Epithelial cell of proximal tubule (primary cell): ENCODE data around the genes IGLON5, SIGLEC10, SIGLEC8 and SIGLEC5.

DNA sequence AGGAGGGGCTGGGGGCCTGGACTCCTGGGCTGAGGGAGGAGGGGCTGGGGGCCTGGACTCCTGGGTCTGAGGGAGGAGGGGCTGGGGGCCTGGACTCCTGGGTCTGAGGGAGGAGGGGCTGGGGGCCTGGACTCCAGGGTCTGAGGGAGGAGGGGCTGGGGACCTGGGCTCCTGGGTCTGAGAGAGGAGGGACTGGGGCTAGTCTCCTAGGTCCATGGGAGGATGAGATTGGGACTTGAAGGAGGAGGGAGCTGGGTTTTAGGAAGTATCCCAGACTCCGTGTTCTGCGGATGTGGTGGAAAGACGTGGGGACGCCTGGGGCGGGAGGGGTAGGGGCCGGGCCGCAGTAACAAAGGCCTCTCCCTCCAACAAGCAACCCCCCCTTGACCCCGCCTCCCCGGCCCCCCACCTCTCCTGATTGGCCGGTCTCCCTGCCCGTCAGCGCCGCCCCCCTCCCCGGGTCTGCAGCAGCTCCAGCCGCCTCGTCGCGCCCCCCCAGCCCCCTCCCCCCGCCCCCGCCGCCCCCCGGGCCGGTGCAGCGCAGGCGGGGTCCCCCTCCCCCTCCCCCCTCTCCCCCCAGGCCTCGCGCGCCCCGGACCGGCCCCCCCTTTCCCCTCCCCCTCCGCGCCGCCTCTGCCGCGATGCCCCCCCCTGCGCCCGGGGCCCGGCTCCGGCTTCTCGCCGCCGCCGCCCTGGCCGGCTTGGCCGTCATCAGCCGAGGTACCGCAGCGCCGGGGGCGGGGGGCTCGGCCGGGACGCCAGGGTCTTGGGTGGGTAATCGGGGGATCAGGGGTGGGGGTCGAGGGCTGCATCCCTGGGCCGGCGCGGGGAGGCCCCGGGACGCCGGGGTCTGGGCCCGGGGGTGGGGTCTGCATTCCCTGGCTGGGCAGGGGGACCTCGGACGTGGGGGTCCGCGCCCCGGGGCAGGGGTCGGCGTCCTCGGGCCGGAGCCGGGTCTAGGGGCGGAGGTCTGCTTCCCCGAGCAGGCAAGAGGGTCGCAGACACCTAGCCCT, at the start of gene IGLON5:
Gene IGLON5, plus strand, starts transcription at position 438 of the 1,013 bp plus-strand sequence.
- RAMPAGE, long total RNA, result no peak
- RRBS, result 3% methylated on average over 25 of the region's 75 CpGs

DNA sequence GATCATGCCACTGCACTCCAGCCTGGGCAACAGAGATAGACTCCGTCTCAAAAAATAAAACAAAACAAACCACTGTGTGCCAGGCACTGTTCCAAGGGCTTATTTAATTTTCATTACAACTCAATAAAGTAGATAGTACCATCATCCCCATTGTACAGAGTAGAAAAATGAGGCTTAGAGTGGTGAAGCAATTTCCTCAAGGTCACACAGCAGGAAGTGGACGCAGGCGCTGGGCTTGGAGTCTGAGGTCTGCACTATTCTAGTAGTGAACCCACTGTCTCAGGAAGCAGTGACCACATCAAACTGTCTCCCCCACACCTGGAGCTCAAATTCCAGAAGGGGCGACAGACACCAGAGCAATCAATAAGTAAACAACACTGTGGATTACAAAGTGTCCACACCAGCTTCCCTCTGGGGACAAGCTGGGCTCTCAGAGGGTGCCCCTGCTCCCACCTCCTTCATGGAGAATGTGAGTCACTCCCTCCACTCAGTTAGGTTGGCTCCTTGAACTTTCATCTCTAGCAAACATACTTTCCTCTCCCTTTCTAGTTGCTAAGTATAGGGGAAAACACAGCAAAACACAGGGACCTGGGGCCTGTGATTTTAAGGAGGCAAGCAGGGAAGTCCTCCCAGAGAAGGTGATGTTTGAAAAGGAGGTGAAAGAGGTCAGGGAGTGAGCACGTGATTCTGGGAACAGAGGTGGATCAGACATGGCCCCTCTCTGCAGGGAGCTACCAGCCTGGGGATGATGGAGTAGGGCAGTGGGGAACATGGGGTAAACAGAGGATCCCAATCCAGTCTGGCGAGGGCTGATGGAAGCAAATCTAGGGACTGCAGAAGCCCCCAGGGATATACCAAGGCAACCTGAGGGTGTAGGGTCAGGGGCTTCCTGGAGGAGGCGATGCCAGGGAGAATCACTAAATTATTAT, 3.4 kb downstream of the ETFB start:
- RAMPAGE, long total RNA, result no peak
- RRBS, result no CpG with 5 or more reads among the region's 7 CpGs

GRCh38 chr19:51417029-51418171, at the start of gene SIGLEC10:
Gene SIGLEC10, minus strand, starts transcription at chr19:51417642.
- RAMPAGE, long total RNA, result no peak
- RRBS, result no CpG with 5 or more reads among the region's 25 CpGs

DNA sequence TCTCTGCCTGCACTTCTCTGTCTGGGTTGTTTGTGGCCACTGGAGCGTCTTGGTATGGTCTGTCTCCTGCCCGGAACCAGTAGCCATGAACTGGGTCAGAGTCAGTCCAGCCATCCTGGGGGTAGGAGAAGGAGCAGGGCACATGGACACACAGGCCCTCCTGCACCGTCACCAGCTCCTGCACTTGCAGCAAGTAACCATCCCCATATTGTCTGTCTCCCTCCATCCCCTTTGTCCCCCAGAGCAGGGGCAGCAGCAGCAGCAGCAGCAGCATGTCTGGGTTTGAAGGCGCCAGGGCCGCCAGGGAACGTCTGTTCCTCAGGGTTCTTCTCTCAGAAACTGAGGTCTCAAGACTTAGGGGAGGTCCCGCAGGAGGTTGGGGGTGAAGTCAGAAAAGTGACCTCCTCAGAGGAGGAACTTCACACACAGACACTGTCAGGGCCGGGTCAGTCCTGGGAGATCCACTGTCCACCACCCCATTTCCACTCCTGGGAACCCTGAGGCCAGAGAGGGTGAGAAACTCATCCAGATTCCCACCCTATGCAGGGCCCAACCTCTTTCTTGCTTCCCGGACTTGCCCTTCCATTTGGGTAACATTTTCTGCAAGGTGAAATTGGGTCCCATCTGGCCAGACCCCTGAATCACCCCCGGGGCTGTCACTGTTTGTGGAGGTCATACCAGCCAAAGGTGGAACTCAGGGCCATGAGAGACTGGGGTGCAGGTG, at the start of gene SIGLEC8:
Gene SIGLEC8, minus strand, starts transcription at position 341 of the 724 bp plus-strand sequence.
- RAMPAGE, long total RNA, result no peak
- RRBS, result no CpG with 5 or more reads among the region's 10 CpGs

DNA sequence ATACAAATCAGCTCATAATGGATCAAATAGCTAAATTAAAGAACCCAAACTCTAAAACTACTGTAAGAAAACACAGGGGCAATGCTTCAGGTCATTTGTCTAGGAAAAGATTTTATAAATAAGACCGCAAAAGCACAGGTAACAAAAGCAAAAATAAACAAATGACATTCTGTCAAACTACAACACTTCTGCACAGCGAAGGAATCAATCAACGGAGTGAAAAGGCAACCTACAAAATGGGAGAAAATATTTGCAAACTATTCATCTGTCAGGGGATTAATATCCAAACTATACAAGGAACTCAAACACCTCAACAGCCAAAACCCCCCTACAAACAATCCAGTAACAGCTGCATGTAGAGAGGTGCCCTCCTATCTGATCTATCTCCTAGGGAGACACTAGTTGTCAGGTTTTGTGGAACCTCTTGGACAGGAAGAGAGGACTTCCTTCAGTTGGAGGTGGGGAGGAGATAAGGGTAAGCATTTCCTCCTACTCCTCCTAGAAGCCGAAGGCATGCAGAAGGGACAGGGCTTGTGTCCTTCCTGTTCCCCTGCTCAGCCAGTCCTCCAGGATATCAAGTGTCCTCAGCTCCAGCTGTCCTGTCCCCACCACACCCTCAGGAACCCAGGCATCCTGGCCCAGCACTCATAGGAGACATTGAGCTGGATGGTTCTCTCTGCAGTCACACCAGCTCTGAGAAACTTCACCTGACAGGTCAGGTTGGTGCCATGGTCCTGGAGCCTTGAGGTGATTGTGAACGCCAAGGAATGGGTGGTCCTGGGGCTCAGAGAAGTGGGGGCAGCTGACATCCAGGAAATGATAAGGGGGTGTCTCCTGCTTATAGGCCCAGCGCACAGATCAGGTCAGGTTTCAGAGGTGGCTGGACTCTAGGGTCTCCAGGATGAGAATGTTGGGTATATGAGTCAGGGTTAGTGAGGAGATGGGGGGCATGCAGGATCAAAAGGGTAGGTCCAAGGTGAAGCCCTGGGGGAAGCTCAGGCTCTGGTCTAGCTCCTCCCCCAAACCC, 9.8 kb upstream of the SIGLEC8 start:
- RAMPAGE, long total RNA, result no peak
- RRBS, result no CpG with 5 or more reads among the region's 6 CpGs

- RAMPAGE, long total RNA, result no peak
- RRBS, result no CpG with 5 or more reads among the region's 11 CpGs
These were observed at the start of gene SIGLEC5 for GRCh38 chr19:51630385-51630816. Gene SIGLEC5, minus strand, starts transcription at chr19:51630401.

DNA sequence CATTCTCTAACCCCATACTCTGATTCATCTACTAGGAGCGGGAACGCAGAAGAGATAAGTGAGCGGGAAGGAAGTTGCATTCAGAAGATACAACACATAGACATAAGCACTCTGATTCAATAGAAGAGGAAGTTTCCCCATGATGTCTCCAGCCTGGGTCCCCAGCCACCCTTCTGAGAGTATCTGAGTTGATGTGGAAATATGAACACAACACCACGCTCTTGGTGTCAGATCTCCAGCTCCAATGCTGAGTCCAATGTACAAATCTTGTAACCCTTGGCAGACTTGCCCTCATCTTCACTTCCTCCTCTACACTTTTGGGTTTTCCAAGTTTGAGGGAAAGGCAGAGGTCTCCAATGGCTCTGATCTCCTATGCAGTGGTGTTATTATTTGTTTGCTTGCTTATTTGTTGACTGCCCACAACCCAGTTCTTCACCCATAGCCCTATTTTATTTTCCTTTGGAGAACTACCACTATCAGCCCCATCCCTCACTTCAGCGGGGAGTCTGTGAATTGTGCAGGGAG, 5.0 kb upstream of the SIGLEC14 start:
- RAMPAGE, long total RNA, result no peak
- RRBS, result no CpG with 5 or more reads among the region's 5 CpGs

GRCh38 chr19:51689647-51690003, 3.5 kb upstream of the SPACA6 start:
- RAMPAGE, long total RNA, result no peak
- RRBS, result 0% methylated on average over 1 of the region's 11 CpGs

DNA sequence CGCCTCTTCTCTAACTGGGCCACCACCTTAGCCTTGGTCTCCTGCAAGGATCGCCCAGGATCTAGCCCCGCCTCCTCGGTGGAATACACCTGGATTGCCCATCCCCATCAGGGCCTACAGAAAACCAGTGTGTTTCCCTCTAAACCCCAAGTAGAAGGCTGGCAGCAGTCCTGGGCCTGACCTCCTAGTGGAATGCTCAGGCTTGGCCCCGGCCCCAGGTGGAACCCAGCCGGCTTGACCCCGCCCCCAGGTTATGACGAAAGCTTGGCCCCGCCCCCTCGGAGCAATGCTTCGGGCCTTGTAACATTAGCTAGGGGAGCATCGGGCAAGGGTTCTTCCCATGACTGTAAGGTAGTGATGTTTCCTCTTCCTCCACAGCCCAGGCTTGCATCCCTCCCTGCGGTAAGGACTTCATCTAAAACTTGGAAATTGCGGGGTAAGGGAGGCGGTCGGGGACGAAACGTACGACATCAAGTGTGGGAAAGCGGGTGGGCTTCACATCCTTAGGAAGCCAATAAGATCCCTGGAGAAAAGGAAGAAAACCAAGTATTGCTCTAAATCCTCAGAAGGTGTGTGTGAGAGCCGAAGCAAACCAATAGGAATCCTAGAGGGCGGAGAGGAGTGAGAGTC, 9.2 kb downstream of the SPACA6 start:
- RAMPAGE, long total RNA, result no peak
- RRBS, result no CpG with 5 or more reads among the region's 22 CpGs

DNA sequence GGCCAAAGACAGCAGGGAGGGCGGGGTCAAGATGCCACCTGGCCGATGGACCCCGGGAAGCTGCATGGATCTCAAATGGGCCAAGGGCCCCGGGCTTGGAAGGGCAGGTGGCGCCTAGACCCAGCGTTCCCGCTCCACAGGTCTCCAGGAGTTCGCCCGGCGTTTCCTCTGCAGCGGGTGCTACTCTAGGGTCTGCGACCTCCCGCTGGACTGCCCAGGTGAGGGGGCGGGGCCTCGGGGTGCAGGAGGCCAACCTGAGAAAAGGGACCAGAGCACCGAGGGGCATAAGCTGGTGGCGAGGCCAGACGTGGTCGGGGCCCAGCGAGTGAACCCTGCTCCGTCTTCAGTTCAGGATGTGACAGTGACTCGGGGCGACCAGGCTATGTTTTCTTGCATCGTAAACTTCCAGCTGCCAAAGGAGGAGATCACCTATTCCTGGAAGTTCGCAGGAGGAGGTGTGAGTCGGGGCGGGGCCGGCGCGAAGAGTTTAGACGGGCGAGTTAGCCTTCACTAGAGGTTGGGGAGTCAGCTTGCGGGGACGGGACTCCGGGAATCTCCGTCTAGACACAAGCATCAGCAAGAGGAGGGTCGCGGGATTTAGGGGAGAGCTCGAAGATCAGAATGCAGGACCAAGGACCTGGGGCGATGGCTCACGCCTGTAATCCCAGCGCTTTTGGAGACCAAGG, 9.9 kb downstream of the SPACA6 start:
- RAMPAGE, long total RNA, result no peak
- RRBS, result 18% methylated on average over 15 of the region's 42 CpGs

DNA sequence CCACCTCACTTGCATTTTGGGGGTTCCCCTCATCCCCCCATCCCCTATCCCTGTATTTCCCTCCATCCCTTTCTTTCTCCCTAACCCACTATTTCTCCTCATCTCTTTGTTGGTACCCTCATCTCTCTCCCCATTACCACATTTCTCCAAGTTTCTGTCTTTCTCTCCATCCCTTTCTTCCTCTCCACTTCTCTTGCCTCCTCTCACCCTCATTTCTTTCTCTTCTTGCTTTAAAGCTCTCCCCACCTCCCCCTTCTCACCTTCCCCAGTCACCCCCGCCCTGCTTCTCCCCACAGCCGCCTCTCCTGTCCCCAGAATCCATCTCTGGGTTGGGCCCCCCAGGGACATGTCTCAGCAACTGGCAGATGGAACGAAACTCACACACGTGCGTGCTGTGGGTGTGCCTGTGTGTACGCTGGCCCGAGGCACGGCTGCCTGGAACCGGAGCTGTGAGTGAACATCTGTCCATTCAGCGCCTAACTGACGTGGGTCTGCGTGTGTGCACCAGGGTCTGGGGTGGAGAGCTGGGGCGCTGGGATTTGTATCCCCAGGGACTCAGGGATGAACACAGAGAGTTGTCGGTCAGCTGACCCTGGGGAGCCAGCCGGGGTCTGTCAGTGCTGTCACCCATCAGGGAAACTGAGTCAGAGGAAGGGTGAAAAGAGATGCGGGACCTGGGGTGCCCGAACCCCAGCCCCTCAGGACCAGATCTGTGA, 668 bp upstream of the HAS1 start:
- RAMPAGE, long total RNA, result no peak
- RRBS, result no CpG with 5 or more reads among the region's 17 CpGs

DNA sequence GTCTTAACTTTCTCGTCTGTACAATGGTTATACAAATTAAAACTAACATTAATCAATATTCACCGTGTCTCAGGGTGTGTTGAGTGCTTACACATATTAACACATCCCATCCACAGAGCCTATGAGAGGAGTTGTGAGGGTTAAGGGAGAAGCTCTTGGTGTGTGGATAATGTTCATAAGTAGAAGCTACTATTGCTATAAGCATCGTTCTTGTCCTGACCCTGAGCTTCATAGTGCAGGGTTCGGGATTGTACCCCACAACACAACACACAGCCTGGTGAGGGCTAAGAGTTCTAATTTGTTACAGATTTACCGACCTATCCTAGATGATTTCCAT, 2.5 kb downstream of the FPR3 start:
- RAMPAGE, long total RNA, result no peak
- RRBS, result no CpG with 5 or more reads among the region's 5 CpGs

GRCh38 chr19:51802164-51802523, 7.2 kb downstream of the FPR3 start:
- RAMPAGE, long total RNA, result no peak
- RRBS, result no CpG with 5 or more reads among the region's 3 CpGs

GRCh38 chr19:51803936-51804510, 9.1 kb downstream of the FPR3 start:
- RAMPAGE, long total RNA, result no peak
- RRBS, result no CpG with 5 or more reads among the region's 6 CpGs

- RAMPAGE, long total RNA, result no peak
- RRBS, result no CpG with 5 or more reads among the region's 6 CpGs
These were observed 28.9 kb downstream of the FPR3 start for GRCh38 chr19:51823930-51824269.

DNA sequence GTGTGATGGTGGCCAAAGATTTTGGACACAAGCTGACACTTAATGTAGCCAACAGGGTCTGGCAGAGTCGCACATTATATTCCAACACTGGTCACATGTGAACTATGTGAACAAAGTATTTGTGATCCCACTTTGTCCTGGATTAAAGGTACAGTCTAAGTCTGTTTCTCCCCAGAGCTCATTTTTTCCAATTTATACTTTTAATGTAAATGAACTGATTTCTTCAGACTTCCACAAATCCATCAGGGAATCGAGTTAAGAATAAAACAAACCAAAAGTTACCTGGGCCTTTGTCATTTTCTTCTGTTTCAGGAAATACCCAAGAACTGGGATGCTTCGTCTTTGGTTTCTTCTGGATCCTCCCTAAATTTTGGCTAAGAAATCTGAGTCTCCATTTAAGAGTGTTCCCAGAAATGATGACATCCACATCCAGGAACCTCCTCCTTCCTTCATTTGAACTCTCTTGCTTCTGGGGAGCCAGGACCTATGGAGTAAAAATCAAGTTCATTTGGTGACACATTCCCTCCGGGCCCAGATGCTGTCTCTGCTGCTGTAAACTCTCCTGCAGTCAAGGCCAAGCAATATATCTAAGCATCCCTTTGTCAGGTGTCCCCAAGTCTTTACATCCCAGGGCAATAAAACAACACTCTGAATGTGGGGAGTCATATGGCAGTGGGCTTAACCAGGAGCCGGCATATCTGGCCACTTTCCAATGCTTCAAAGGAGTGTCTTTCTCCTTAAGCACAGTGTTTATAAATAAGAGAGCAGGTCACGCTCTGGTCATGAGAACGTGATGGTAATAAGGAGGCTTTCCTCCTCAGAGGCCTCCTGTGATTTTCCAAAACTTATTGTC, 4.8 kb downstream of the ZNF649 start:
- RAMPAGE, long total RNA, result no peak
- RRBS, result no CpG with 5 or more reads among the region's 7 CpGs

DNA sequence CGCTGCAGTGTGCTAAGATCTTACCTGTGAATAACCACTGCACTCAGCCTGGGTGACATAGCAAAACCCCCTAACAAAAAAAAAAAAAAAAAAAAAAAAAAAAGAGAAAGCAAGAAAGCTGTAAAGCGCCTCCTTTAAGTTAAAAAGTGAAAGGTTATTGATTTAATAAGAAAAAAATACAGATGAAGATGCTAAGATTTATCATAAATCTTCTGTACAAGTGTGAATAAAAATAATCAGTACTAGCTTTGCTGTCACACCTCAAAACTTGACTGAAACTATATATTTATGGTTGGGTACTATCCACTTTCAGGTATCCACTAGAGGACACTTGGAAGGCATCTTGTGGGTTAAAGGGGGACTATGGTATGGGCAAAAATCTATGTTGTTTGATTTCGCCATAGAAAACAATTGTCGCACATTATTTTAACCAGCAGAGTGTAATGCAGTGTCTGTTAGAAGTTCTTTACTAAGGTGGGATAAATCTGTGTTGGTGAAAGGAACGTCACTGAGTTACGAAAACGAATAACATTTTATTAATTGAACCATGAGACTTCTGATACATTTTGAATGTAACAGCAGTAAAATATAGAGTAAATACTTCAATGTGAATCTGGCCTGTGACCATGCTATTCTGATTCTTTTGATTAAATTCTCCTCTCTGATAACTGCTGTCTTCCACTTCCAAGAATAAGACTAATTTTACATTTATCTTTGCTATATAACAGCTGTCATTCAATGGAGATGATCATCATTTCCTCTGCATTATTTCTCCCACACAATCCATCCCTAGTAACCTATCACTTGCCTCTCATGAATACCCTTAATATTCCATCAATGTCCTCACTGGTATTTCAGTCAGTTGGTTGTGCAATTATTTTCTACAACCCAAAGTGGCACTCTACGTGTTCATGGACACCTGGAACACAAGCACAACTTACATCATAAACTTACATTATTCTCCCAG, 16.3 kb upstream of the ZNF841 start:
- RAMPAGE, long total RNA, result no peak
- RRBS, result no CpG with 5 or more reads among the region's 8 CpGs

- RAMPAGE, long total RNA, result no peak
- RRBS, result no CpG with 5 or more reads among the region's 15 CpGs
These were observed 1.2 kb downstream of the PPP2R1A start for GRCh38 chr19:52191014-52191482.

DNA sequence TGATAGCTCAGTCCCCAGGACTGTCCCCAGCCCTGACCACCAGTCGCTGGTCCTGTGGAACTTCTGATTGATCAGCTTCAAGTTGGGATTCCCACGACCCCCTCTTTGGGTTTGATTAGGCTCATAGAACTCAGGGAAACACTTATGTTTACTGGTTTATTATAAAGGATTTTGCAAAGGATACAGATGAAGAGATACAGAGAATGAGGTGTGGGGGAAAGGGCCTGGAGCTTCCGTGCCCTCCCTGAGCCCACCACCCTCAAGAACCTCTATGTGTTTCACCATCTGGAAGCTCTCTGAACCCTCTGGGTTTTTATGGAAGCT, 13.8 kb downstream of the PPP2R1A start:
- RAMPAGE, long total RNA, result no peak
- RRBS, result no CpG with 5 or more reads among the region's 3 CpGs

DNA sequence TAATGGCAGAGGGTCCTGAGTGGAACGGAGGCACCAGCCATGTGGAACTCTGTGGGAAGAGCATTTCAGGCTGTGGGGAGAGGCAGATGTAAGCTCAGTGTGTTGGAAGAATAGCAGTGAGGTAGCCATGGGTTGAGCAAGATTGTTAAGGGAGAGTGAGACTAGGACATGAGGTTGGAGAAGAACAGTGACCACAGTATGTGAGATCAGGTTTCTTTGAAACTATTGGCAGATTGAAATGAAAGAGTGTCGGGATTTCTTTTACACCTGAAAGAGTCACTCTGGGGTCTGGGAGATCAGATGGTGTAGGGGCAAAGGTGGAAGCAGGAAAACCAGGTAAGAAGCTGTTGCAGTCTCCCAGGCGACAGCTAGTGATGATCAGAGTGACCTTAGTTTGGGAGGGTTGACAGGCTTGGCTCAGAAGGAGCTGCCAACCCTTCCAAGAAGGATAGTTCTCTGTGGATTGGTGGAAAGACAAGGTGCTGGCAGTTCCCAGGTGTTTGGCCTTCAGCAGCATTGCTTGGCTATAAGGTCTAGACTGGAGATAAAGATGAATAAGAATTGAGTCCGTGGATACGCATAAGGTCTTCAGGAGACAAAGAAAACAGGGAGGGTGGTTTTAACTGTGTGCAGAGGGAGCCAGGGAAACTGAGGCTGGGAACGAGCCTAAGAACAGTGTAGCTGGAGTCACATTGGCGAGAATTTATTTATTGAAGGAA, 14.4 kb downstream of the PPP2R1A start:
- RAMPAGE, long total RNA, result no peak
- RRBS, result no CpG with 5 or more reads among the region's 7 CpGs